ENCODE data around the genes SEPTIN4, PTRH2 and PPM1D.

- PRO-cap: no peak
- RAMPAGE, long total RNA, 4 experiments: no peak in any of the 4 experiments
Measured at GRCh38 chr17:58375065-58375738, 23.2 kb upstream of the SUPT4H1 start.

- PRO-cap: no peak
- RAMPAGE, long total RNA, 4 experiments: no peak in any of the 4 experiments
Measured at GRCh38 chr17:58544039-58544597, at the start of gene SEPTIN4. Gene SEPTIN4, minus strand, starts transcription at chr17:58544328.

GRCh38 chr17:58569219-58569542, 25.1 kb upstream of the SEPTIN4 start:
- PRO-cap: no peak
- RAMPAGE, long total RNA, 4 experiments: no peak in any of the 4 experiments

DNA sequence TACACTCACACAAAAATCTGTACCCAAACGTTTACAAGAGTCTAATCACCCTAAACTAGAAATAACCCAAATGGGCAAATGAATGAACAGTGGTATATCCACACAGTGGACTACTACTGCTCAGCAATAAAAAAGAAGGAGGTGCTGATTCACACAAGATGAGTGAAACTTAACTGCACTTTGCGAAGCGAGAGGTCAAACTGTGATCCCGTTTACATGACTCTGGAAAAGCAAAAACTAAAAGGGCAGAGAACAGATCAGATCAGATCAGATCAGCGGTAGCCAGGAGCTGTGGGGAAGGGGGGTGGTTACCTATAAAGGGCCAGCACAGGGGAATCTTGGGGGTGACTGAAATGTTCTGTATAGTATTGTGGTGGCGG, 113.4 kb downstream of the TRIM37 start:
- PRO-cap: no peak
- RAMPAGE, long total RNA, 4 experiments: no peak in any of the 4 experiments

GRCh38 chr17:59027627-59028261, 78.9 kb downstream of the TRIM37 start:
- PRO-cap: no peak
- RAMPAGE, long total RNA, 4 experiments: no peak in any of the 4 experiments

DNA sequence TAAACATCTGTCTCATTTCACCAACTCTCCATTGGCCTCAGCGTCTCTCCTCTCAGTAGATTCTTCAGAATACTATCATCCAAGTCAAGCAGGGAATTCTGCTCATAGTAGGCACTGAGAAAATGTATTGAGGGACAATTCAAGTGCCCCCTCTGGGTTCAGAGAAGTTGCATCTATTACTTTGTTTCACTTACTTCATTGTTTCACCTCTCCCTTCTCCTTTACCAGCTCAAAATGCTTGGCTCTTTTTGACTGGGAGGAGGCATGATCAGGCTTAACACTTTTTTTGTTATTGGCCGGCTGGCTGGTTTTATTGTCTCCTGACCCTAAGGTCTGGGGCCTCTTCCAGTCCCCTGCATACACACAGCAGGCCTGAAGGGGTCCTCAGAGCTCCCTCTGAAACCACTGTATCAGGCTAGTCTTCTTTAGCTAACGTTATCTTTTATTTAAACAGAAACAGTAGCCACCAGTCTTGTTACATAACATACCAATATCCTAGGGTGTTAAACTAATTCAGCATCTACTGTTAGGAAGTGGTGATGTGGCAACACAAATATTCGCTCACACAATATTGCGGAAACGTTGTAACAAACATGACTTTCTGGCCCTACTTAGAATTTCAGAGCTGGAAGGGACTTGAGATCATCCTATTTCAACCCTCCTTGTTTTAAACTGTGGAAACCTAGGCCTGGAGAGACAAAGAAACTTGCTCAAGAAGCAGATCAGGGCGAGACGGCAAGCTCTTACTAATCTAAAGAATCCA, 1.9 kb upstream of the YPEL2 start:
- PRO-cap: unidirectional peak, plus-strand start at position 614 of the sequence
- RAMPAGE, long total RNA, 4 experiments: no peak in any of the 4 experiments

- PRO-cap: bidirectional peak, plus-strand start at chr17:59428211, minus-strand start at chr17:59428094
- RAMPAGE, long total RNA, 4 experiments: no peak in any of the 4 experiments
Measured at GRCh38 chr17:59427887-59428469, 96.5 kb downstream of the YPEL2 start.

DNA sequence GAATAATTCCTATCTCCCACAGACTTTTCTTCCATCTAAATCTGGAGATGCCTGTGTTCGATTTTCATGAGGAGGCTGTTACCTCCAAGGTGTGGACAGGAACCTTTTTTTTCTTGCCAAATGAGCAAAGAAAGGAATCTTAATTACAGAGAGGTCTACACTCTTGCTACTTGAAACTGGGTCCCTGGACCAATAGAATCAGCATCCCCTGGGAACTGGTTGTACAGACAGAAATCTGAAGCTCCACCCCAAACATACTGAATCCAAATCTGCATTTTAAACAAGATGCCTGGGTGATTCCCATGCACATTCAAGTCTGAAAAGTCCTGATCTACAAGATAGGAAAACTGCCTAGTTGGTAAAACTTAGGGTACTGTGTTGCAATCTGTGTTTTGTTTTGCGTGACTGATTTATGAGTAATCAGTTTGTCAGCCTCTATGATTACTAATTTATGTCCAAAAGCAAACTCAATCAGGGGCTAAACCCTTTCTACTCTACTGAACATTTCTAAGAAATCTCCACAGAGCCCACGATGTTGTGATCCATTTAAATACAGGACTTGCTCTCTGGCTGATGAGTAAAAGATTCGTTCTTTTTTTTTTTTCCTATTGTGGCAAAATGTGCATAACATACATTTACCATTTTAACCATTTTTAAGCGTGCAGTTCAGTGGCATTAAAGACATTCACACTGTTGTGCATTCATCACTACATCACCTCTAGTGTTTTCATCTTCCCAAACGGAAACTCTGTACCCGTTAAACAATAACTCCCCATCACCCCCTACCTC, 103.8 kb downstream of the YPEL2 start:
- PRO-cap: no peak
- RAMPAGE, long total RNA, 4 experiments: no peak in any of the 4 experiments

DNA sequence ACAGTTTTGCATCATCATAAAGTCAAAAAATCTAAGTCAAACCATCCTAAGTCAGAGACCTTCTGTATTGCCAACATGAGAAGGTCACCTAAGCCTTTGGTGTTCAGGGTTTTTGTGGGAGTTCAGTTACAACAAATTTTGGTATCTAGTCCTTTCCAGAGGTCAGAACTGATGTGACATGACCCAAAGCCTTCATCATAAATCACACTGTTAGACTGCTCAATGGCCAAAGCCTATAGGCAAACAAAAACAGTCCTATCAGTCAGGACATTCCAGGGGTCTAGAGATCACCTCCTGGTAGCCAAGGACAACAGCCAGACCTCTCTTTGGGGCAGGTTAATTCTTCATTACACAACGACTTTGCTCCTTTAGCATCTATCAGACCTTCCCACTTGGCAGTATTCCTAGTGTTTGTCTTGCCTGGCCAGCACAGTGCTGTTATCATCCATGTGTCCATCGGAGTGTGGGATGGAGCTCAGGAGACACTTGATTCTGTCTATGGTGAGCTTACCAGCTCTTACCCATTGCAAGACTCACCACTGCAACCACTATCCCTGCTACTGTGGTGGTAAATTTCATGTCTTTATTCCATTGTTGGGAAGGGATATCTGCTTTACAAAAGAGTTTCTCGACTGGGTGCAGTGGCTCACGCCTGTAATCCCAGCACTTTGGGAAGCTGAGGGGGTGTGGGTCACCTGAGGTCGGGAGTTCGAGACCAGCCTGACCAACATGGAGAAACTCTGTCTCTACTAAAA, 95.6 kb upstream of the DHX40 start:
- PRO-cap: no peak
- RAMPAGE, long total RNA, 4 experiments: no peak in any of the 4 experiments

DNA sequence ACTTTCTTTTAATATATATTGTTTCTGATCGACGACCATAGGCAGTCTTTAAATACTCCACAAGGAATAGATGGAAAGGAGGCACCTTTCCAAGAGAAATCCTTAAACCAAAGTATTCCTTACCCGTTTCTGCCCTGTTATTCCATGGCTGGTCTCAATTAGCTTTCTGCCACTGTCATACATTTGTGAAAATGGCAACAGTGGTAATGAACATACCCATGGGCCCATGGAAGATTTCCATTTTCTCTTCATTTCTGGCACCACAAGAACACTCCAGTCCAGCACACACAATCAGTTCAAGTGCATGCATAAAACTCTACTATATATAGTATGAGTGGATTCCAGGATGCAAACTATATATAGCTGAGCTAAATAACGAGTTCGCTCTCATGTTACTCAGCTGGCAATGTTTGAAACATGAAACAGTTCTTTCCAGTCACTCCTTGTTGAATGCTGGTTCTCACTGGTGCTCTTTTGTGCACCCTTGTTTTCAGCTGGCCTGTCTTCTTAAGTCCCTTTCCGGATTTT, 75.3 kb upstream of the DHX40 start:
- PRO-cap: no peak
- RAMPAGE, long total RNA, 4 experiments: no peak in any of the 4 experiments

DNA sequence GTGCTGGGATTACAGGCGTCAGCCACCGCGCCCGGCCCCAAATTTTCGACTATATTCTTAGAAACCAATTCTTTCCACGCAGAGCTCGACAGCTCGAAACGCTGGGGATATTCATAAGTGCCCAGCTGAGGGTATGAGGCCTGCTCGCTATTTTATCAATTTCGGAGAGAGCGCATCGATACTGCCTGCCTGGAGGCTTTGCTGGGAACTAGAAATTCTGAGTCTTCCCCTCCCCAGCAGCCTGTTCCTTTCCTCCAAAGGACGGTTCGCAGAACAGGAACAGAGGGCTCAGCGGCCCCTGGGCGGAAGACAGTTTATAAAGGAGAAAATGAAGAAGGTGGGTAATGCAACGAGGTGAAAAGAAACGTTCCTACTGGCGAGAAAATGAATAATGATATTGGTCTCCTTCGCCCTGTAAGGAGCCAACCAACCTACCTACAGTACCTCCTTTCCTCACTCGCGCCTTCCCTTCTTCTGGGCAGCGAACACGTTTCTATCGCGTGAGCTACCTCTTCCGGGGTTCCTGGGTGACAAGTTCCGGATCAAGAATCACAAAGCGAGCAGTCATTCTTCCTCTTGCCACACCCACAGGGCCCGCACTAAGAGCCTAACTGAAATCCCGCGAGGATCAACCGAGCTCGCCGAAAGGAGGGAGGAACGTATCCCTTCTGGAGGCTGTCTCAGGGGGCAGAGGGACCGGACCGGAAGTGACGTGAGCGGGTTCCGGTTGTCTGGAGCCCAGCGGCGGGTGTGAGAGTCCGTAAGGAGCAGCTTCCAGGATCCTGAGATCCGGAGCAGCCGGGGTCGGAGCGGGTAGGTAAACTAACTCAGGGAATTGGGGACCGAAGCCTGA, at the start of gene PTRH2:
TSS of gene PTRH2 (minus strand) at position 495 of the 853 bp plus-strand sequence.
- PRO-cap: bidirectional peak, plus-strand start at position 730 of the sequence, minus-strand start at position 487 of the sequence
- RAMPAGE, long total RNA, 4 experiments: start-site peak on the plus strand in 4 of 4 experiments, centred at positions 605 to 753 of the sequence, 18 to 1,969 reads per replicate; start-site peak on the minus strand in 4 of 4 experiments, centred at positions 475 to 481 of the sequence, 80 to 418 reads per replicate

DNA sequence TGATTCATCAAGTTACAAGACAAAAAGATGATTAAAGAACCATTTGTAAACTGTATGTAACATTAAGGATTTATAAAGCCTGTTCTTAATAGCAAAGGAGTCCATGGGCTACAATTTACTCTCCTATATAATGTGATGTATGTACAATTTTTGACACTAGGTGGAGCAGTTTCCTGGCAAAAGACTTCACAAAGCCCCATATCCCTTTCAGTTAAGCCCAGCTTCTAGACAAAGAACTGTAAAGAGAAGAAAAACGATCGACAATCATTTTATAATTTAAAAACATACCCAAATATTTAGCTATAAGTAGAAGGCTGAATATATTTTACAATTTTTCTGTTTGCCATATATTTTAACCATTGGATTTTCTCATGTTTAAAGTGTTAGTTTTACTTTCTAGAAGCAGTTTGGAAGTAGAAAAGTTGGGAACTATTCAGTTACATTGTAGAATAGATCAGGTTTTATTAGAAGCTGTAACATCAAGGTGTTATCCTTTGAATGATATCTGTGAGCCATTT, 46.1 kb downstream of the VMP1 start:
- PRO-cap: unidirectional peak, plus-strand start at position 88 of the sequence
- RAMPAGE, long total RNA, 4 experiments: no peak in any of the 4 experiments

GRCh38 chr17:59840561-59841585, 51.9 kb downstream of the TUBD1 start:
- PRO-cap: bidirectional peak, plus-strand start at chr17:59840736, minus-strand start at chr17:59840786; bidirectional peak, plus-strand start at chr17:59841273, minus-strand start at chr17:59841252
- RAMPAGE, long total RNA, 4 experiments: no peak in any of the 4 experiments

DNA sequence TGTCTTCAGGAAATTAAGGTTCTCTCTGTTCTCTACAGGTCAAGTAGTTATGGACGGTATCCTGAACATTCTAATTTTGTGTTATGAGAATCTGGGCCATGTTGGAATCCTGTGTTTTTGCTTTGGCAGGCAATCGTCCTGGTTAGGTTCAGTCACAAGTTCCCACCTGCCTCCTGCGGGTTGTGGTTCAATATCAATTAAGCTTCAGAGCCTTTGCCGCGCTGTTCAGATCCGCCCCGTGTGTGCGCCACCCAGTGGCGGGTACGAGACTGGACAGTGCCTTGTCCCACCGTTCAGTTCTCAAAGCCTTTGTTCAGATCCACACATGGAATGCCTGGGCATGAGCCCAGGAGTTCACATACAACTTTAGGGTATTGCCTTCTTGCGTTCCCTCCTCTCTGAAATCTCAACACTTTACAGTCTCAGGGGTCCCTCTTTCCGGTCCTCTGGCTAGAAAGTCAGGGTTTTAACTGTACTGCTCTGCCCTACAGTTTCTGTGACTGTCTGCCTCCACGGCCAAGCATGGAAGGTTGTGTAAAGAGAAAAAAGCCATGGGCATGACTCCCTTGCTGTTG, 41.6 kb downstream of the HEATR6 start:
- PRO-cap: no peak
- RAMPAGE, long total RNA, 4 experiments: no peak in any of the 4 experiments

GRCh38 chr17:60134579-60135451, 15.0 kb upstream of the CA4 start:
- PRO-cap: bidirectional peak, plus-strand start at chr17:60135033, minus-strand start at chr17:60134914
- RAMPAGE, long total RNA, 4 experiments: no peak in any of the 4 experiments

DNA sequence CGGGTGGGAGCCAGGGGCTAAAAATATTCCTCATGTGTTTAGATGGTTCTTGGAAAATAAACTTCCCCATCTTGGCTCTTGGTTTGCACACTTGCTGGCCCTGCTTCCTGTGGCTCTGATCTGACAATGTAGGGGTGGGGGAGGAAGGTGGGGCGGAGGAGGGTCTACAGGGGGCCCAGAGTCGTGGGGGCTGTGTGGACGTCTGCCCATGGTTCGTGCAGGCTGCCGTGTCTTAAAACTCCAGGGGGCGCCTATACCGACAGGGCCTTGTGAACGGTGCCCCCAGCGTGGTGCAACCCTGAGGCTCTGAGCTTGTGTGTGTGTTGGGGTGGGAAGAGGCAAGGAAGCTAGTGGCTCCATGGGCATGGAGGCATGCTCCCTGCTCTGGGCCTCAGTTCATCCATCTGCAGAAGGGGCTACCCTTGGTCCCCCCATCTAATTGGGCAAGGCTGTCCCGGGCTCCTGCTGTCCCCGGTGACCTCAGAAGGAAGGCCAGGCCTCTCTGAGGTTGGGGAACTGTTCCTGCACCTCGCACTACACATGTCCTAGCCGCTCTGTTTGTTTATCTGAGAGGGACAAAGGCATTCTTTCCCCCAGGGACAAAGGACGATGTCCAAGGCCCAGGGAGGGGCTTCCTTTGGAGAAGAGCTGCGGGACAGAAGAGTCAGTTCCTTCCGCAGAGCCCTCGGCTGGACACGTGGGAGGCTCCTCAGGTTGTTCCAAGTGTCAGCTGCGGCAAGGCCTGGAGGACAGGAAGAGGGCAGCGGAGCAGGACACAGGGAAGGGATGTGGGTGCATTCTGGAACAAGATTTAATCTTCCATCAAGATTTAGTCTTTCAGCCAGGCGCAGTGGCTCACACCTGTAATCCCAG, 13.5 kb downstream of the CA4 start:
- PRO-cap: no peak
- RAMPAGE, long total RNA, 4 experiments: no peak in any of the 4 experiments

- PRO-cap: no peak
- RAMPAGE, long total RNA, 4 experiments: no peak in any of the 4 experiments
Measured at GRCh38 chr17:60231521-60231742, 81.7 kb downstream of the CA4 start.

DNA sequence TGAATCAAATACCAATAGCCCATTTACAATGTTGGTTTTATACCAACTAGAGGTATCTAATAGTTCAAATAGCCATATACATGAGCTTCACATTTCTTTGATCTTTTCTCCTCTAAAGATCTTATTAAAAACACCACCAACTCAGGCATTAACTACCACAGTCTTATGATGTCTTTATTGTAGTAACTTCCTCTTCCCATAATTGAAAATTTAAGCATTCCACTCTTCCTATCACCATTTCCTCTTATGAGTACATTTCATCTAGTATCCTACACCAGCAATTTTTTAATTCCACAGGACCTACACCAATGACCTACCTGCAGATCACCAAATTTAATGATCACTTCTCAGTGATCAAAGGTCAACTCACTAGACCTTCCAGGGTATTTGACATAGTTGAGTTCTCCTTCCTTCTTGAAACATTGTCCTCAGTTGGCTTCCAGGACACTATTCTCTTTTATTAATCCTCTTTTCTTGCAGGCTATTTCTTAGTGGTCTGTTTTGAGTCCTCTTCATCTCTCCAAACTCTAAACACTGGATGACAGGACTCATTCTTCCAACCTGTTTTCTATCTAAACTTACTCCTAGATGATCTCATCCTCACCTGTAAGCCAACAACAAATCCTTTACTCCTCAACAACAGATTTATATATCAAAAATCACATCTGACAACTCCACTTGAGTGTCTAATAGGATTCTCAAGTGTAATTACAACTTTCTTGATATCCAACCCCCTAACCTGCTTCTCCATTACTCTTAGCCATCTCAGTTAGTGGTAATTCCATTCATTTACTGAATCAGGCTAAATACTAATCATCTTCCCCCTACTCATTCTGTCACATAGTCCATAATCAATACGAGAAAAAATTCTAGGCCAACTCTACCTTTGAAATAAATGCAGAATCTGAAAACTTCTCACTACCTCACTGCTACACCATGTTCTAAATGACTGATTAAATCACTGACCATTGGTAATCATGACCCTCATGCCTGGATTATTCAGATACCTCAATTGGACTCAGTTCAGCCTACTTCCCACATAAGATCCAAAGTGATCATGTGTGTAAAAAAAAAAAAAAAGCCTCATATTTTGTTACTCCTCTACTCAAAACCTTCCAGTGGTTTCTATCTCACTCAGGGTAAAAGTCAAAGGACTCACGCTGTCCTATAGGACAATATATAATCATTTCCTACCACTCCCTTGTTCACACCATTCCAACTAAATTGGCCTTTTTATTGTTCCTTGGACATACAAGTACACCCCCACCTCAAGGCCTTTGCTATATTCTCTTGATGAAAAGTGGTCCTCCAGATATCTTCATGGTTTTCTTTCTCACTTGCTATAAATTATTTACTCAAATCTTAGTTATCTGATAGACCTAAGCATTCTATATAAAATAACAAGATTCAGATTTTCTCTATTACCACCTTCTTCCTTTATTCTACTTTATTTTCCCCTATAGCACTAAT, 99.7 kb downstream of the USP32 start:
- PRO-cap: no peak
- RAMPAGE, long total RNA, 4 experiments: no peak in any of the 4 experiments

GRCh38 chr17:60600128-60601145, at the start of gene PPM1D:
Gene PPM1D, plus strand, starts transcription at chr17:60600193.
- PRO-cap: bidirectional peak, plus-strand start at chr17:60600242, minus-strand start at chr17:60600009; unidirectional peak, minus-strand start at chr17:60600862
- RAMPAGE, long total RNA, 4 experiments: start-site peak on the plus strand in 1 of 4 experiments, at chr17:60600163-60600873 at its widest, 9 to 24 reads per replicate

DNA sequence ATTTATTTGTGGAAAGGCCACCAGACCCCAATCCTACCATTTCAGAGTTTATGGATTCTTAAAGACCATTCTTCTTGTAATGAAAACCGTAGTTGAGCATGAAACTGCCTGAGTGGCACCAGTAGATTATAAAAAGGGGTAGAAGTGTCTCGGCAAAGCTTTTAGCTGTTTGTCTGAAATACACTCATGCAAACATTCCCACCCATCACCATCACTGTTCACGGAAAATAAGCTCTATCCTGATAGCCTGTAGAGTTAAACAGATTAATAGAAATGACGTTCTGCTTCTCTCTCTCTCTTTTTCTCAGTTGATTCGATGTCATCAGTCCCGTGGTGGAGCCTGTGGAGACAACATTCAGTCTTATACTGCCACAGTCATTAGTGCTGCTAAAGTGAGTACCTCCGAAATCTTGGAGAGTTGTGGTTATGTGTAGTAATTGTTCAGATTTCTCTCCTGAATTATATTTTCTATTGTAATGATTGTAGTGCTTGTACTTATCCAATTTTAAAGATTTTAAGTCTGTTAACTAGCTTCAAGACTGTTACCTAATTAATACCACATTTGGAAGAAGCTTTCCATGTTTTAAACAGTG, 224.8 kb downstream of the BCAS3 start:
- PRO-cap: unidirectional peak, plus-strand start at position 325 of the sequence
- RAMPAGE, long total RNA, 4 experiments: no peak in any of the 4 experiments